Measurements from ENCODE around the genes NTN4 and CFAP54.

- PRO-cap, 2 experiments = no peak in any of the 2 experiments
These were observed 53.8 kb downstream of the NTN4 start for GRCh38 chr12:95736684-95737173.

- PRO-cap, 2 experiments = peak in 2 of 2 experiments; most common plus-strand start chr12:95790876 (in 2); most common minus-strand start chr12:95790763 (in 2)
These were observed at the start of gene NTN4 for GRCh38 chr12:95790489-95791231. NTN4 (minus strand) TSS chr12:95790764.

DNA sequence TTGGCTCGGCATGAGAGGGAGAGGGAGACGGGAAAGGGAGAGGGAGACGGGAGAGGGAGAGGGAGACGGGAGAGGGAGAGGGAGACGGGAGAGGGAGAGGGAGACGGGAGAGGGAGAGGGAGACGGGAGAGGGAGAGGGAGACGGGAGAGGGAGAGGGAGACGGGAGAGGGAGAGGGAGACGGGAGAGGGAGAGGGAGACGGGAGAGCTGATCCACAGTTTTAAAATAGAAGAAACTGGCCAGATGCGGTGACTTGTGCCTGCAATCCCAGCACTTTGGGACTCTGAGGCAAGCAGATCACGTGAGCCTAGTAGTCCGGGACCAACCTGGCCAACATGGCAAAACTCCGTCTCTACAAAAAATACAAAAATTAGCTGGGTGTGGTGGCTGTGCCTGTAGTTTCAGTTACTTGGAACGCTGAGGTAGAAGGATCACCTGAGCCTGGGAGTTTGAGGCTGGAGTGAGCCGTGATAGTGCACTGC, 16.4 kb upstream of the SNRPF start:
- PRO-cap, 2 experiments = no peak in any of the 2 experiments

GRCh38 chr12:95944381-95944645, 1.2 kb downstream of the AMDHD1 start:
- PRO-cap, 2 experiments = no peak in any of the 2 experiments

GRCh38 chr12:95962011-95962609, 19.0 kb downstream of the AMDHD1 start:
- PRO-cap, 2 experiments = no peak in any of the 2 experiments

GRCh38 chr12:95995300-95996195, 596 bp downstream of the HAL start:
- PRO-cap, 2 experiments = peak in 1 of 2 experiments; most common plus-strand start chr12:95995577 (in 1); most common minus-strand start chr12:95995405 (in 1)

DNA sequence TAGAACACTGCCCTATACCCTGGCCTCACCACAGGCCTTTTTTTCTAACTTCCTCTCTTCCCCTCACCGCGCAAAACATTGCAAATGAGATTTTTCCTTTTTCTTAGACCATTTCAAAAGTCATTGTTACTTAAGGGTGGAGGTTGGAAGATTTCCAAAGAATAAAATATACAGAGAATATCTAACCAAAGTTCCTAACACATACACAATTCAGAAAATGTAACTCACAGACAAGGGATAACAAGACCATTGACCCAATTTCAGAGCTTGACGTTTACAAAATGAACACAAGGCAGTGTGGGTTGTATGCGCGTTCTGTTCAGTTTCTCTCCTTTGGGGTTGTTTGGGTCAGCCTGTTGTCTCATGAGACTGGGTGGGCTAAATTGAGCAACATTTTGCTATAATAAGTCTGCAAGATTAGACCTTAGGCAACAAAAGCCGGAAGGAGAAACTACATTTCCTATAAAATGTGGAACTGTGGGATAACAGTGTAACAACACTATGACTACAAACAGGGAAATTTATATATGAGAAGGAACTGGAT, 18.8 kb upstream of the LTA4H start:
- PRO-cap, 2 experiments = no peak in any of the 2 experiments

GRCh38 chr12:96108835-96109382, 73.5 kb upstream of the LTA4H start:
- PRO-cap, 2 experiments = no peak in any of the 2 experiments

- PRO-cap, 2 experiments = peak in 2 of 2 experiments; most common plus-strand start chr12:96195776 (in 2); most common minus-strand start chr12:96195628 (in 1)
These were observed 1.1 kb downstream of the ELK3 start for GRCh38 chr12:96195004-96195933.

DNA sequence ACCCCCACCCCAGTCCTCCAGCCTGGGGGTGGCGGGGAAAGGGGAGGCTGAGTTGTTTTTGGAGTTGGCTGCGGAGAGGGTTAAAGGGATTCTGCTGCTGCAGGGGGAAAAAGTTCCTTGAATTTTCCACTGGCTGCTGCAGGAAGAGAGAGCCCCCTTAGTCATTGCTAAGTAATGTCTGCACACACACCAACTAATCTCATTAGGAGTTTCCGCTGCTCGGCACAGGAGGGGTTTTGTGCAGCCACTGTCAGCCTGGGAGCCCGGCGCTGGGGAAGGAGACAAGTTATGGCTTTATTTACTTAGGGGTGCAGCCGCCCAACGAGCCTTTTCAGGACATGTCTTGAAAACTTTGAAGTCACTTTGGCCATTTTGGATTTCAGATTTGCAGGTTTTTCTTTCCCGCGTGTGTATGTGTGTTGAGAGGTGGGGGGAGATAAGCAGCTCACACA, 1.8 kb downstream of the ELK3 start:
- PRO-cap, 2 experiments = no peak in any of the 2 experiments

DNA sequence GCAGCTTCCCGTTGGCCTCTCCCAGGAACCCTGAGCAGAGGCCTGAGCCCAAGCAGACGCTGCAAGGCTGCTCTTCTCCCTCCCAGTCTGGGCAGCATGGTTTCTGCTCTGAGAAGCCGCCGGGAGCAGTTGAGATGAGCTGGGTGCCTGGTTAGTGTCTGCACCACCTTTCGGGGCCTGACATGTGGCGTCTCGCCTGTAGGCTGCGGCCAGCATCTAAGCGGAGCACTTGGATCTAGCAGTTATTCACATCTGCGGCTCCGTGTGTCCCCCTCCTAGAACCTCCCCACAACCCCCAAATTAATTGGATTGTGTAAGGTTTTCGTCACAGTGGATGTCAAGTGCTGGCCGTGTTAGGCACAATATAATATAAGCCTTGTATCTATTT, 45.5 kb downstream of the ELK3 start:
- PRO-cap, 2 experiments = no peak in any of the 2 experiments

GRCh38 chr12:96309129-96309657, 91.0 kb downstream of the CDK17 start:
- PRO-cap, 2 experiments = no peak in any of the 2 experiments

DNA sequence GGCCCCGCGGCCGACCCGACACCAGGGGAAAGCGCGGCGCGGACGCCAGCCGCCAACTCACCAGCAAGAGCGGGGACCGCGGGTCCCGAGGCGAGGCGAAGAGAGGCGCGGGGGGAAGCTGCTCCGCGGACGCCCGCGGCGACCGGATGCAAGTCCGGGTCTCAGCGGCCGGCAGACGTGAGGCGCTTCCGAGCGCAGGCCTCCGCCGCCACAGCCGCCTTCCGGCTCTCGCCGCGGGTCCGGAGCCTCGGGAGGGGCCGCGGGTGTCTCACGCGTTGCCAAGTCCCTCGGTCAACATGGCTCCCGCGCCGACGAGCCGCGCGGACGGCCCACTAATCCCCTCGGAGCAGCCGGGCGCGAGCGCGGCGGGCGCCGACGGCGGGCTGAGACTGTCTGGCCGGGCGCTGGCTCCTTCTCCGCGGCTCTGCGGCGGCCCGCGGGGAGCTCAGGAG, 288 bp downstream of the CDK17 start:
- PRO-cap, 2 experiments = peak in 2 of 2 experiments; most common plus-strand start position 75 of the sequence (in 1); most common minus-strand start position 148 of the sequence (in 2)

- PRO-cap, 2 experiments = peak in 2 of 2 experiments; most common plus-strand start chr12:96489583 (in 1); most common minus-strand start chr12:96489399 (in 1)
These were observed at the start of gene CFAP54 for GRCh38 chr12:96489253-96490404. CFAP54 (plus strand) TSS chr12:96489577.

- PRO-cap, 2 experiments = no peak in any of the 2 experiments
These were observed 605.4 kb downstream of the NEDD1 start for GRCh38 chr12:97512289-97512974.

DNA sequence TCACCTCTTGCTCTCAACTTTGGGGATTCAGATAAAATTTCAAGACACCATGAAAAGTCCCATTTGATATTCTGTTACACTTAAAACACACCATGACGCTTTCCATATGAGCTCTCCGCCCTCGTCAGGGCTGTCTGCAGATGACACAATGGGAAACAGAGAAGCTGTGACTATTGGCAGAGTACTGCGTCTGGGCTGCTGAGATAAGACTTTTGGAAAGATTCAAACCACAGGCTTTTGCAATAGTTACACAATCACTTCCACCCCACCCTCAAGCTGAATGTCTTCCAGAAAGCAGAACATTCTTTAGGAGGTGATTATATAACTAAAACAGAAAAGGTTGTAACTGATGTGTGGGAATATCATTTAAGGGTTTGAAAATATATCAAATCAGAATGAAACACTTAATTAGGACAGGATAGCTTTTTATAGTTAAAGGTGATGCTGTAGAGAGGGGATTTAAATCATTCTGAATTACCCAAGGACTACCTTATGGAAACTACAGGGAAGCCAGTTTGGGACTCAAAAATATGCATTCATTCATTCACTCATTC, 75.3 kb upstream of the TMPO start:
- PRO-cap, 2 experiments = no peak in any of the 2 experiments

- PRO-cap, 2 experiments = no peak in any of the 2 experiments
These were observed 25.0 kb upstream of the TMPO start for GRCh38 chr12:98490242-98490858.

DNA sequence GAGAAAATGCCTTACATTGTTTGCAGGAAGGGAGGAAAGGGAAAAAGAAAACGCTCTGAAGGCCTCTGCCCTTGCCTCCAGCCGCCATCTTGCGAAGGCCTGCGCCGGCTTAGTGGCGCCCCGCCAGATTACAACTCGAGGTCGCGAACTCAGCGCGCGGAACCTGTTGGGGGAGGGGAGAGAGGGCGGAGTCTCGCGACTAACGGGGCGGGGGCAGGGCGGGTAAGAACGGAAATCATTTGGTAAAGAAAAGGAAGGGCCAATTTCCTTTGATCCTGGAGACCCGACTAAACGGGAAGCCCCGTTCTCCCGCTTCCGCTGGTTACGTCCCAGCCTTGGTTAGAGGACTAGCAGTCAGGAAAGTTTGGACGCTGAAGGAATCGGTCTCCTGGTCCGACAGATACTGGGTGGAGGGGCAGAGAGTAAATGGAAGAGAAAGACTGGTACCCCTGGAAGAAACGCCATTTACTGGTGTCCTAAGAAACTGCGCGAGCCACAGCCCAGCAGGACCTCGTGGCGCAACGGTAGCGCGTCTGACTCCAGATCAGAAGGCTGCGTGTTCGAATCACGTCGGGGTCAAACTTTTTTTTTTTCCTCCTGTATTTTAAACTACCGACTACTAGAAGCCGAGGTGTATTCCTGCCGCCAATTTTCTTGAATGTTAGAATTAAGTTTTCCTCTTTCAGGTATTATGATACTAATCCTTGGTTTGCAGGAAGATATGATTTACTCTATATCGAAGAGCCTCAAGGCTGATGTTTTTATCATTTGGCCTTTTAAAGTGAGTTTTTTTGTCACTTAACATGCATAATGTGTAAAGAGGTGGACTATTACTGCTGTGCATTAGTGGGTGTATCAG, 11.4 kb upstream of the TMPO start:
- PRO-cap, 2 experiments = peak in 2 of 2 experiments; most common plus-strand start position 262 of the sequence (in 2); most common minus-strand start position 467 of the sequence (in 2)

- PRO-cap, 2 experiments = peak in 2 of 2 experiments; most common minus-strand start chr12:98593455 (in 2)
These were observed 320 bp upstream of the SLC25A3 start for GRCh38 chr12:98593164-98593567.

- PRO-cap, 2 experiments = peak in 2 of 2 experiments; most common plus-strand start chr12:100141897 (in 2); most common minus-strand start chr12:100142373 (in 1)
These were observed 729 bp downstream of the BLTP3B start for GRCh38 chr12:100141509-100142780.